Smooth muscle cell (in vitro differentiated cells): ENCODE data around the genes FAM166C and CGREF1.

DNA sequence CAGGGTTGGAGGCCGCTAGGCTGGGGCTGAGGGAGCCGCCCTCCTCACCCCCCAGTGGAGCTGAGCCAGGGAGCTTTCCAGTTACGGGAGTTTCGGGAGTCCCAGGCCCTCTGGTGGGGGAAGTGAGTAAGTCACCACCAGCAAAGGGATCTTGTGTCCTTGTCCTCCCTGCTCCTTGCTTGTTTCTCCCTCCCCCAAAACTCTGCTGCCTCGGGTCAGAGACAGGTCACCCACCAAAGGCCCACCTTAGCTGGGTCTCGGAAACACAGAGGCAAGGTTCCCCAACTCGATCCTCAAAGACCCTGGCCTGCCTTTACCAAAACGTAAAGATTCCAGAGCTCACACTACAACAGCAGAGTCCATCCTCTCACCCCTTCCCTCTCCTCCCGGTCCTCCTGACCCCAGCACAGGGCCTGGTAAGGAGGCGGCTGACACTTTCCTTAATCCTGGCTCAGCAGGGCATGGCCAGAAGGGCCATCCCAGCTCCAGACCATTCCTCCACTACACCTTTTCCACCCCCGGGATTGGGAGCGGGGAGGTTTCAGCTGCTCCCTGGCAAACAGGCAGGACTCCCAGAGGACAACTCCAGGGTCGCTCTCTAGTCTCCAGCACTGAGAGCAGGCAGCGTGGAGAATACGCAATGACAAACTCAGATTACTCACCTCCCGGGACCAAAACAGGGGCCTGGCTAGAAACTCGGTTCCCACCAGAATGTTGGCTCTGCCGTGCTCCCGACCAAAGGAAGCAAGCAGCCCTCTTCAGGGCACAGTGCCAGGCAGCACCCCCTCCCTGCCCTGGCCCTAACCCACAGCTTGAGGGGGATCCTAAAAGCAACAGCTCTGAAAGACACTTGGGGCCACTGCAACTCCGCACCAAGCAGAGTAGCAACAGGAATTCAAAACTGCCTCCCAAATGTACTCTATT lies 60.8 kb upstream of the POMC start:
- RAMPAGE, long total RNA = no peak

GRCh38 chr2:25294131-25294490 lies 47.6 kb downstream of the DNMT3A start:
- RAMPAGE, long total RNA = no peak

DNA sequence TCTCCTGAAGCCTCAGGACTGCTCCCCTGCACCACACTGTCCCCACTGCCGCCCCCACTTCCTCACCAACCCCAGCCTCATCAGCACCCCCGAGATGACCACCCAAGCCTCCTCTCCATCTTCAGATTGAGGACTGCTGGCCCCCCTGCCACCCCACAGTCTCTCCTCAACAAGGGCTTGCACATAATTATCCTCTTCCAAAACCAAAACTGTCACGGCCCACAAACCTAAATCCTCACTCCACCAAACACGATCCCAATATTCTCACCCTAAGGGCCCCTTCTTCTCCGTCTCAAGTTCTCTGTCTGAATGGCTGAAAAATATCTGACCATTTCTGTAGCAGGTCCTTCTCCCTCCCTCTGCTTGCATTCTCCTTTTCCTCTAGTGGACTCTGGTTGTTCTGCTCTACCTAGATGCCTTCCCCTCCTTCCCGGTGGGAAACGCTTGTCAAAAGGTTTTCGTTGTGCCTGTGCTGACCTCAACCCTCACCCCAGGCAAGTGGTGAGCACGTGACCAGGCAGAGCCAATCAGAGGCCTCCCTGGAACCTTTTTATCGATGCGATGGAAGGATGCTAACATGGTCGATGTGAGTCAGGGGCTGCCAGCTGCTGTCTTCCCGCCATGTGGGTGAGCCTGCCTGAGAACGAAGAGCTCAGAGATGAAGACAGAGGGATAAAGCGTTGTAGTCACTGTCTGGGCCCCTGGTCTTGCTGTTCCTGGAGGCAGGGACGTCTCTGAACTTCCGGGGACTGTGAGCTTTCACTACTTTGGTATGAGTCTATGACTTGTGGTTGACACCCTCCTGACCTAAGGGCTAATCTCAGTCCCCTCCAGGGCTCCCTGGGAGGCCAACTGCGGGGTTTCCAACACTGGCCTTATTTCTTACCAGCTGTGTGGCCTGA lies 18.9 kb downstream of the DNMT3A start:
- RAMPAGE, long total RNA = no peak

GRCh38 chr2:25340973-25341734 lies 571 bp downstream of the DNMT3A start:
- RAMPAGE, long total RNA = no peak

- RAMPAGE, long total RNA = no peak
Measured at GRCh38 chr2:25916103-25916754, 37.9 kb upstream of the ASXL2 start.

DNA sequence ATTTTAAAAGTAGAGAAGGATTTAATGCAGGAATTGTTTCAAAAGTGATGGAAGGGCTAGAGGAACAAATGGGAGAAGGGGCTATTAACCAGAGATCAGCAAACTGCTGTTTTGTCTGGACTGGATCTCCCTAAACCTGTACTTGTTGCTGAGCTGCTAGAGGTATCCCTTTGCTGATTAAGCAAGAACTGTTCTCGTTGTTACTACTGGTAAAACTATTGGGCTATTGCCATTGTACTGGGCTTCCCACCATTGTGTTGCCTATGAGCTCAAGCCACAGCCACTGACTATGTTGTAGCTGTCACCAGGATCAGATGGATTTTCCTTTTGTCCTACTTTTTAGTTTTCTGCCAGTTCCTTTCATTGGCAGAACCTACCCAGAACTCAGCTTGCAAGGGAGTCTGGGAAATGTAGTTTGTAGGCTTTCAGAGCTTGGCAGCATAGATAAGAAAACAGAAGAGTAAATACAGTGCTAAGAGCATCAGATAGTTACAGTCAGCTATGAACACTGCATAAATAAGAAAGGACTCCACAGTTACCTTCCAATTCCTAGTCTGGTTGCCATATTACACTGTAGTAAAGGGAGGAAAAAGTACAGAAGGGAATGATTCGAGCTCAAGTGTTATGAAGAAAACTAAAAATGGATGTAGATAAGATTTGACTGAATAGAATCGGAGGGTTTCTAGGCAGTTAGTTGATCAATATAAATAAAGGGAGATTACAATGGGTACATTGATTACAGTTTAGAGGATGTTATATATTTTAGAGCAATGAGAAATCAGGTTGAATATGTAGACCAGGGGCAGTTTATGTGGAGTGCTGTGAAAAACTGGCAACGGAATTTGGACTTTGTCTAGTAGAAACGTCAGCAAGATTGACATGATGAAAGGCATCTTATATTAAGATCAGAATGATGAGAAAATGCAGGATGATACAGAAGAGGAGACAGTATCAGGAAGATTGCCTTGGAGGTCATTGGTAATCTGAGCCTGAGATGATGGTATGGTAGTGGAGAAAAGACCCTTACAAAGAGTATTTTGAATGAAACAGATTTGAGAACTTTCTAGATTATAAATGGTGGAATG lies 39.6 kb downstream of the RAB10 start:
- RAMPAGE, long total RNA = no peak

DNA sequence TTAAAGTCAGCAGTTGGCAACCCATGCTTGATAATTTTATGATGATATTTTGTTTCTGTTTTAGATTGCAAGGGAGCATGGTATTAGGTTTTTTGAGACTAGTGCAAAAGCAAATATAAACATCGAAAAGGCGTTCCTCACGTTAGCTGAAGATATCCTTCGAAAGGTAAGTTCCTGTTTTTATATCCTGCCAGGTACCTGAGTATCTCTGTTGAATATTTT lies 45.2 kb upstream of the GAREM2 start:
- RAMPAGE, long total RNA = no peak

GRCh38 chr2:26143794-26144546 lies 28.9 kb upstream of the GAREM2 start:
- RAMPAGE, long total RNA = no peak

GRCh38 chr2:26189412-26189782 lies 16.5 kb downstream of the GAREM2 start:
- RAMPAGE, long total RNA = no peak

- RAMPAGE, long total RNA = no peak
Measured at GRCh38 chr2:26395251-26396031, 6.3 kb upstream of the DRC1 start.

GRCh38 chr2:26495585-26496264 lies 62.8 kb downstream of the OTOF start:
- RAMPAGE, long total RNA = no peak

- RAMPAGE, long total RNA = no peak
Measured at GRCh38 chr2:26562105-26562684, at the start of gene FAM166C. FAM166C (plus strand) TSS chr2:26562587.

DNA sequence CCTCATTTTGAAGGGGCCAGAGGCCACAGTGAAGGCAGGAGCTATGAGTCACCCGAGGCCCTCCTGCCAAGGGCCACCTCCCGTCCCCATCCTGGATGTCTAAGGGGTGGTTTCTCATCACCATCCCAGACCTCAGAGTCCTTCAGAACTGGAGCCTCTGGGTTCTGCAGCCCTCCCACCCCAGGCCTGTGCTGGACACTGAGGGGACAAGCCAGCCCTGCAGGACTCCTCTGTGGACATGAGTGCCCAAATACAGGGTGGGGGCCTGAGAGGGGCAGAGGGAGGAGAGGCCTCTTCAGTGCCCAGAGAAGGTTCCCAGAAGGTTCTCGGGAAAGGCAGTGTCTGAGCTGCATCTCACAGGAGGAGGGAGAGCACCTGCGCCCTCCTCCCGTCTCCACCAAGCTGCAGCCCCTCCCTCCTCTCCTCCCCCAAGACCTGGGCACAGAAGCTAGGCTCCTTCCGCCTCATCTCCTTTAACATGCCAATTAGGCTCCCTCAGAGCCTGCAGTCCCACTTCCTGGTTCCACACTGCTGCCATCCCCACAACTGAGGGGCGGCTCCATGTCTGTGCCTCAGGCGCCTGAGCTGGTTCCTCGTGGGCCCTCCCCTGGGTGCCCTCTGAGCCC lies 28.6 kb downstream of the KCNK3 start:
- RAMPAGE, long total RNA = no peak

GRCh38 chr2:26782428-26783739 lies 3.0 kb upstream of the CENPA start:
- RAMPAGE, long total RNA = no peak

DNA sequence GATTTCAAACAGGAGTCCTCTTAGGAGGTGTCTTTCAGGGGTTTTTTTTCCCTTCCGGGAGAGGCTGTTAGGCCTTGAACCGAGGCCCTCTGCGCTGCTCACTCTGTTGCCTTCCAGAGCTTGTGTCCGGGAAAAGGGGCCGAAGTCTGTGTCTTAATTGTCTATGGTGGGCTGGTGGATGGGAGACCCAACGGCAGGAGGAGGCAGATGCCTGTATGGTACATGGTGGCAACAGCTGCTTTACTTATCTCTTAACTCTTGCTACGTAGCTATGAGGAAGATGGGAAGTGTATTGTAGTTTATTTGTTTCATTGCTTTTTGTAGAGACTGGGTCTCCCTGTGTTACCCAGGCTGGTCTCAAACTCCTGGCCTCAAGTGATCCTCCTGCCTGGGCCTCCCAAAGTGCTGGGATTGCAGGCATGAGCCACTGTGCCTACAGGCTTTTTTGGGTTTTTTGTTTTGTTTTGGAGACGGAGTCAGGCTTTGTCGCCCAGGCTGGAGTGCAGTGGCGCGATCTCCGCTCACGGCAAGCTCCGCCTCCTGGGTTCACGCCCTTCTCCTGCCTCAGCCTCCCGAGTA lies 1.0 kb downstream of the CENPA start:
- RAMPAGE, long total RNA = no peak

- RAMPAGE, long total RNA = no peak
Measured at GRCh38 chr2:26969136-26969728, 1.2 kb upstream of the MAPRE3 start.

DNA sequence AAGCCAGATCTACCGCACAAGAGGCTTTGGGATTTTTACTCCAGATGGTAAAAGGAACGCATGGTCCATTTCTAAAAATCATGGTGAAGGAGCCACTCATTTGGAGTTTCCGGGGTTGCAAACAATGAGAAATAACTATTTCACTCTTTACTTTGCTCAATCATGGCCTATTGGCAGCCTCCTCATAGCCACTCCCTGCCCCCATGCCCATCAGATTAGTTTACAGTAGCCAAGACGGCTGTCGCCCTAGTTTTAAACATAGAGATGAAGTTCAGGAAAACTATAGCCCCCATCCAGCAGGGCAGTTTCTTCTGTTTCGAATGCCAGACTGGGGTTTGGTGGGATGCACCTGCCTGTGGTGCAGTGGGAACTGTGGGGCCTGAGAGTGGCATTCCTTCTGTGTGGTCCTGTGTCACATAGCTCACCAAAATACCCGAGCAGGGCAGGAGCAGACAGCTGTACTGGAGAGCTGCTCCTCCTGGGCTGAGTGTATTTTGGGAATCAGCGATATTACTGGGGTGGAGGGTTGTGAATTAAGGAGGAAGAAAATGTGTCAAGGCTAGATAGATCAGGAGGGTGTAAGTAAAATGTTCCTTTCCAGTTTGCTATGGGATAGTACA lies 1.9 kb downstream of the MAPRE3 start:
- RAMPAGE, long total RNA = no peak

DNA sequence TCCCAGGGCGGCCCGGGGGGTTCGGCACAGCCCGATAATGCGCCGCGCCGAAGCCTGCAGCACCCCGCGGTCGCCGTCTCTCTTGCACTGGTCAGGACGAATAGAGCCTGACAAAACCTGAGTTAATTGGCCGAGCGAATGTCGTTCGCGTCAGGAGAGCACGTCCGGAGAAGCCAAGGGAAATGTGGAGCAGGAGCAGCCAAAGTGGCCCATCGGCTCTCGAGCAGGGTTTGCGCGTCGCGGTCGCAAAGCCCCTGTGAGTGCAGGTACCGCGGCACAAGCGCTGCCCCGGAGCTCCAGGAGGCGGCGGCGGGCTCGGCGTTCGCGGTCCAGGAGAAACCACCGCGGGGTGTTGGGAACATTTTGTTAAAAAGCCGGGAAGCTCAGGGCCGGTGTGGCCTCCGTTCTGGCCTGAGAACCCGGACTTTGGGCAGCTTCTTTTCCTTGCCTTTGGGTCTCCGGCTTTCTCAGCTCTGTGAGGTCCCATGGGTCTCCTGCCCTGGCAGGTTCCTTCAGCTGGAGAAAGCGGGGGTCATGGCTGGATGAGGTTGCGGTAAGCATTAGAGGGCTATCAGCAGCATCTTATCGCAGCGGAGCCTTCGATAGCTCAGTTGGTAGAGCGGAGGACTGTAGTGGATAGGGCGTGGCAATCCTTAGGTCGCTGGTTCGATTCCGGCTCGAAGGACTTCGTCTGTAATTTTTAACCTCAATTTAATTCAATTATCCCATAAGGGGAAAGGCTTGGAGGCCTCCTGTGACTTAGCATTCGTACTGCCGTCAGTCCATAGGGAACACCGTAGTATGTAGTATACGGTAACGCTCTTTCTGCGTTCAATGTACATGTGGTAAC lies 1.1 kb upstream of the AGBL5 start:
- RAMPAGE, long total RNA = no peak

DNA sequence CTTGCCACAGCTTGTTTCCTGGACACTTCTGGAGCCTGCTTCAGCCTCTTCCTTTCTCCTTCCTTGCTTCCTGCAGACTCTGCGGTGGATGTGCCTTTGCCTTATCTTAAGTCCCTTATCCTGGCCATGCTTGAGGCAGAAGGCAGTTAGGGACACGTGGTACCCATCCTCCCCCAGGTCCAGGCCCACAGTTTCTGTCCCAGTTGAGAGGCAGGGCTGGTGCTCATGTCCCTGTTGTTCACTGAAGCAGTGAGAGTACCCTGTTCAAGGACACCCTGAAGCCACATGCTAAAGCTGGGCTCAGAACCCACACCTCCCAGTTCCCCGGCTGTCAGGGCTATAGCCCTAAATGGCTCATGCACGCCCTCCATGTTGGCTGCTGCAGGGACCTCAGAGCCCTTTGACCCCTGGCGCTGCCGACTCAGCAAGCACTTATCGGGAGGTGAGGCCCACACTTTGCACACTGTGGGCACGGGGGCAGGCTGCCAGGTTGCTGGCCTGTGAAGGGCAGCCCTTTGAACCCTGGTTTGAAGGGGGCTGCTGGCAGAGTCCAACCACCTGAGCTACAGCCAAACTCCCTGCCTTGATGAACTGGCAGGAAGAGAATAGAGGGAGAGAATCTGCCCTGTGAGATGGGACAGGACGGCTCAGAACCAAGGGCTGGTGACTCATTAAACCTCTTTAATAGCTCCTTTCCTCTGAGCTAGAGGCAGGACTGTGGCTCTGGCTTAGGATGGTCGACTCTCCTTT lies 6.3 kb downstream of the KHK start:
- RAMPAGE, long total RNA = no peak

- RAMPAGE, long total RNA = no peak
Measured at GRCh38 chr2:27118561-27119507, at the start of gene CGREF1. CGREF1 (minus strand) TSS chr2:27119128.